Sigmoid colon (tissue), 4 donors: ENCODE measurements around the genes AIM2, ITLN1, F11R and ARHGAP30.

- PRO-cap = no peak
- RAMPAGE, long total RNA, 4 experiments = no peak in any of the 4 experiments
These were observed 2.7 kb downstream of the IFI16 start for GRCh38 chr1:159012336-159012886.

DNA sequence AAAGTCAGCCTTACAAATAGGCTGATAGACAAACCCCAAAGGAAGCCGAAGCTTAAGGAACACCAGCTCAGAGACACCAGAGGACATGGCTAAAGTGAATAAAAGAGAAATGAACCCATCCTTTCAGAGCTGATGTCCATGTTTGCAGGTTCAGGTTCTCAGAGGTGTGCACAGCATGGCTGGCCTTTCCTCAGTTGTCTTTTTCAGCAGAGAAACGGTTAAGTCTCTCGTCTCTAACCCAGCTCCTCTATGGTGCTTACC, 263 bp downstream of the AIM2 start:
- PRO-cap = no peak
- RAMPAGE, long total RNA, 4 experiments = no peak in any of the 4 experiments

DNA sequence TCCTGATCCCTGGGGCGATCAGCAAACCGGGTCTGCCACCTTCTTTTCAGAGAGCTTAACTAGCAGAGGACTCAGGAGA, 93 bp downstream of the AIM2 start:
- PRO-cap = no peak
- RAMPAGE, long total RNA, 4 experiments = no peak in any of the 4 experiments

- PRO-cap = no peak
- RAMPAGE, long total RNA, 4 experiments = no peak in any of the 4 experiments
These were observed at the start of gene AIM2 for GRCh38 chr1:159076713-159077952. TSS of gene AIM2 (minus strand) at chr1:159076766.

GRCh38 chr1:159196684-159197781, 7.6 kb upstream of the ACKR1 start:
- PRO-cap = no peak
- RAMPAGE, long total RNA, 4 experiments = no peak in any of the 4 experiments

- PRO-cap = no peak
- RAMPAGE, long total RNA, 4 experiments = no peak in any of the 4 experiments
These were observed 10.7 kb downstream of the APCS start for GRCh38 chr1:159598113-159599034.

GRCh38 chr1:159845919-159846689, 16.4 kb downstream of the VSIG8 start:
- PRO-cap = no peak
- RAMPAGE, long total RNA, 4 experiments = no peak in any of the 4 experiments

DNA sequence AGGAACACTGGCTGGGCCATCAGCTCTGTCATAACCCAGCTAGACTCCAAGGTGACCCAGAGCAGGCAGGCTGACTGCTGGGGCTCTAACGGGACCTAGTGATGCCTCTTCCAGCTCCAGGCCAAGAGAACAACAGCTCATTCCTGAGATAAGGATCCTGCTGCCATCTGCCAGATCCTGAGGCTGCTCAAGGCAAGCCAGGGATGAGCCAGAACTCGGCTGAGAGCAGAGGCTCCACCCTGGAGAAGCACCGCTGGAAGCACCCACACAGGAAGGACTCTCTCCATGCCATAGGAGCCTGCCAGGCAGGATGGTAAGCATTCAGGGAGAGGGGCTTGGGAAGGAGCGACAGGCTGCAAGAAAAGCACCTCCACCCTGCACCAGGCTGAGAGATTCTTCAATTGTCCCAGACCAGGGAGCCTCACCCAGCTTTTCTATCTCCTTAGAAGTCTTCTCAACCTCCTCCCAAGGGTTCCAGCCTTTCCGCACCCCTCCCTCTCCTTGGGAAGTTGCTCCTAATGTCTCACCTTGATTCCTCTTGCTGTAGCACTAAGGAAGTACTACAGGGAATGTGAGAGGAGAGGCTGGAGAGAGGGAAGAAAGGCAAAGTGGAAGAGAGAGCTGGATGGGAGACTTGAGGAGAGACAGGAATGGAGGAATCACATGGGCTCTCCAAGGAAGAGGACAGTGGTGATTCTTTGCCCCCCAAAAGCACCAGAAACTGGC, 1.8 kb downstream of the VSIG8 start:
- PRO-cap = no peak
- RAMPAGE, long total RNA, 4 experiments = no peak in any of the 4 experiments

DNA sequence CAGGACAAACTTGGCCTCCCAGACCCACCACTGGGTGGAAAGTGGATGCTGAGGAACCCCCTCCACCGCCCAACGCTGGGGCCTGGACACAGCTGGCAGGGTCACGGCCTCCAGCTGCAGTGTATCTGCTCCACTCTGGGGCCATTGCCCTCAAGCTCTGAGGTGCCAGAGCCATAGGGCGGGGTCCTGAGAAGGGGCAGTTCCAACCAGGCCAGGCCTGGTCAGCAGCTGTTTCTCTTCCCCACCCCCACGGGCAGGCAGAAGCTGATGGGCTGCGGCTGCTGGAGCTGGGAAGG, 2.5 kb downstream of the TAGLN2 start:
- PRO-cap = no peak
- RAMPAGE, long total RNA, 4 experiments = no peak in any of the 4 experiments

- PRO-cap = no peak
- RAMPAGE, long total RNA, 4 experiments = no peak in any of the 4 experiments
These were observed 9.2 kb upstream of the TAGLN2 start for GRCh38 chr1:159934438-159934948.

GRCh38 chr1:160128985-160129814, 13.6 kb downstream of the ATP1A2 start:
- PRO-cap = no peak
- RAMPAGE, long total RNA, 4 experiments = no peak in any of the 4 experiments

GRCh38 chr1:160406313-160406629, 5.9 kb downstream of the VANGL2 start:
- PRO-cap = no peak
- RAMPAGE, long total RNA, 4 experiments = no peak in any of the 4 experiments

DNA sequence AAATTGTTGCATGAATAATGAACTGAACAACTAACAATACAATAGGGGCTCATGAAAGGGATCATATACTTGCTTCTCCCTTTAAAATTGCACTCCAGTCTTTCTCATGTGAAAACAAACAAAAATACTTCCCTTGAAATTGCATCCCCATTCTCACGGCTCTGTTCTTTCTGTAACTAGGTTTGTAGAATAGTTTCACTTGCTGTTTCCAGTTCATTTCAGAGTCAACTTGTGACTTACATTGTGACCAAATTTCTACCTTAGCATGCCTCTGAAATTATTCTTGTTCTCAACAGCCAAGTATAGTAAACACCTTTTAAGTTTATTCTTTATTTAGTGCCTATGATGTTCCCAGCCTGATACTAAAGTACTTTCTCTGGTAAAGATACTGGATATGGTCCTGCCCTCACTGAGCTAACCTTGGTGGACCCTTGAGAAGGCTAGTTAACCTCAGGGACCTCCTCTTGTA, 29.3 kb downstream of the VANGL2 start:
- PRO-cap = no peak
- RAMPAGE, long total RNA, 4 experiments = no peak in any of the 4 experiments

- PRO-cap = no peak
- RAMPAGE, long total RNA, 4 experiments = no peak in any of the 4 experiments
These were observed 1.1 kb upstream of the CD48 start for GRCh38 chr1:160712689-160713120.

DNA sequence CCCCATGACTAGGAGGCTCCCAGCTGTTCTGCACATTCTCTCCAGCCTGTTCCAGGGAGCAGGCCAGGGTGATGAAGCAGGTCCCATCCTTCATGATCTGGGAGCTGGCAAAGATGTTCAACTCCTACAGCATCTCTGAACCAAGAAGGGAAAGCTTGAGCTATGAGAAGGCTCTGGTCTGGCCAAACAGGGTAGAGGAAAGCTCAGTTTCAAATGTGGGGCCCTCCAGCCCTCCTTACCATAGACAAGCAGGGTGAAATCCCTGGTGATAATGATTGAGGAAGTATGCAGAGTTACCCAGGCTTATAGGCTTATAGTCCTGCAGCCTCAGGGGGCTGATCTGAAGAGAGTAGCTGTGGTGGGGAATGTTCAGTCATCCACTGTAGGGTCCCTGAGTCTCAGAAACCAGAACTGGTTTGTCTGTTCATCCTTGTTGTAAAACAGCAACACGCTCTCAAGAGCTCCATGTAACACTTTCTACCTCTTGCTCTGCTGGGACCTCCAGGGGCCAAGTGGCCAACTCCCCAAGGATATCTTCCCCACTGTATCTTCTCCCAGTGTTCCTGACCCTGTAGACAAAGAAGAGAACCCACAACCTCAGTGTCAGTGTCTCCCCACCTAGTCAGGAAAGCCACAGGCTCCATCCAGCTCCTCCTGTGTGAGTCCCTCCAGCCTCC, 19.8 kb upstream of the LY9 start:
- PRO-cap = no peak
- RAMPAGE, long total RNA, 4 experiments = no peak in any of the 4 experiments

DNA sequence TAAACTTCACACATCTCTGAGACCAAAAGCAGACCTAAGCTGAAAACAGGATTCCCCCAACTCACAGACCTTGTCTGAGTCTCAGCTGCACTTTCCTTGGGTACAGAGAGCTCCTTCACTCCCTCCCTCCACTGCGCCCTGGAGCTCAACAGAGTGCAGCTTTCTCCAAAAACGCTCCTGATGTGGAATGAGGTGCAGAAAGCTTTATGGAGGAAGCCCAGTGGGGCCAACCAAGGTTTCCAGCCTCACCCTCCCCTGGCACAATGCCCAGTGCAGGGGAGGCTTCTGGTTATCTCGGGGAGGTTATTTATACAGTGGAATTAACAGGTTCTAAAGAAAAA, at the start of gene ITLN1:
Gene ITLN1 (minus strand): TSS at position 189 of the 341 bp plus-strand sequence.
- PRO-cap = no peak
- RAMPAGE, long total RNA, 4 experiments = no peak in any of the 4 experiments

DNA sequence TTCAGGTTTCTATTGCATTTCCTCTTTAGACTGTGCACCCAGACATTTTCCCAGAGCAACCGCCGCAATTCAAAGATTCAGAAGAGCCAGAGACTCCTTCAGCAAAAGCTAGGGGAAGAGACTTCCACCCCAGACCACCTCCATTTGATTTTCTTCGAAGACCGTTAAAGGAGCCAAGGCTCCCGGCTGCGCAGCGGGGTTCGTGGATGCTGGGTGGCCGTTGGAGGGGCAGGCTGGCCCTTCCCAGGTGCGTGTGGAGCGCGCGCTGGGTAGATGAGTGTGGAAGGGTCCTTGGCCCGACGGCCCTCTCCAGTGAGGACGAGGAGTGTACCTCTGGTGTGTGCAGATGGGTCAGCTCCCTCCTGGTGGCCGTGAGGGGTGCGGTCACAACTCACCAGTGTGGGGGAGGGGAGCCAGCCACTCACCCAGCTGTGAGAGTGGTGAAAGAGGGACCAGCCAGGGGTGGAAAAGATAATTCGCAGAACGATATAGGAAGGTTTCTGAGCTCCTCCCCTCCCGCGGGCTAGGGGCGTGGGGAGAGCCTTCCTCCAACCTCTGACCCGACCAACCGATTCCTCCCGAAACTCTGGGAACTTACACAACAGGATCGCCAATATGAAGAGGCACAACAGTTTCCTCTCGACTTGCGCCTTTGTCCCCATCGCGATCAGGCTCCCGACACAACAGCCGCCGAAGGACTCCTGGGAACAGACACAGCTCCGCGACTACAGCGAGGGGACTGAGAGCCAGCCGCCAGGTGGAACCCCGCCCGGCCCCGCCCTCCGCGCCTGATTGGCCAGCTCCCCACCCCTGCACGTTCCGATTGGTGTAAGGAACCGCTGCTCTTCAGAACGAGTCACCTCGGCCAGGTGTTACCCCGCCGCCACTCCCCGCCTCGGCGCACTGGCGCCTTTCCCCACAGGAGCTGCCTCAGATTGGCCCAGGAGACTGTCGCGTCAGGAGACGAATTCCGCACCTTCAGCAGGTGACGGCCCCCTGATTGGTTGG, at the start of gene F11R:
Gene F11R (minus strand): TSS at position 741 of the 1,008 bp plus-strand sequence.
- PRO-cap = no peak
- RAMPAGE, long total RNA, 4 experiments = start-site peak on the minus strand in 2 of 4 experiments, centred at positions 719 to 725 of the sequence, 45 to 93 reads per replicate

GRCh38 chr1:161044365-161044882, 1.4 kb downstream of the USF1 start:
- PRO-cap = no peak
- RAMPAGE, long total RNA, 4 experiments = no peak in any of the 4 experiments

GRCh38 chr1:161066665-161067285, 2.9 kb downstream of the ARHGAP30 start:
- PRO-cap = no peak
- RAMPAGE, long total RNA, 4 experiments = no peak in any of the 4 experiments

DNA sequence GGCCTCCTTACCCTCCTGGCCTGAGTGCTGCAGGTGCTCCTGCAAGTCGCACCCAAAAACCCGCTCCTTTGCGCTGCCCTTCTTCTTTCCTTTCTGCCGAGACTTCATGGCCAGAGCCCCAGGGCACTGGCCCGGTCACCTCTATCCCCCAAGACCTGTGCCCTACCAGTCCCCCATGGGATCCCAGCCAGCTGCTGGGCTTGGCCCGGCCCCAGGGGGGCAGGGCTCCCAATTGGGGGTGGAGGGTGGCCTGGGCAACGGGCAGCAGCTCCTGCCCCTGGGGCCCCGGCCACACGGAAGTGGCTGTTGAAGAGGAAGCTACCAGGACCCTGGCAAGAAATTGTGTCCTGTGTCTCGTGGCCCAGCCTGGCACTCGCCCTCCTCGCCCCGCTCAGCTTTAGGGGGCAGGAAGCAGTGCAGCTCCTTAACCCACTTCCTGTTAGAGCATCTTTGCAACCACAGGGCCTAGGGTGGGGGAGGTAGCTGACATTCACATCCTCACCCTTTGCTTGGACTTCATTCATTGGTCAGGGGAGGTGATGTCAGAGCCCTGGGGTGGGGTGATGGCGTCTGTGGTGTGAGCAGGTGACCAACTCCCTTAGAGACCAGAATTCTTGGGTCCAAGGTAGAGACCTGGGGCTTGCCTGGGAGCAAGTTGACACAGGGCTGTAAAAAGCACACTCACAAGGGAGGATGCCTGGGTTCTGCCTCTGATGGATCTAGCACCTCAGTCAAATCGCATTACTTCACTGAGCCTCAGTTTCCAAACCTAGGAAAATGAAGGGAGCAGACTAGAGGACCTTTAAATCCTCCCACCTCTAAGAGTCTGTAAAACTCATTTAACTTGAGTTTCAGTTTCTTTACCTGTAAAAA, at the start of gene ARHGAP30:
Gene ARHGAP30 (minus strand): TSS at position 375 of the 873 bp plus-strand sequence.
- PRO-cap = no peak
- RAMPAGE, long total RNA, 4 experiments = start-site peak on the minus strand in 3 of 4 experiments, centred at positions 173 to 303 of the sequence, 8 to 20 reads per replicate